NT2/D1 (cell line): ENCODE results near the gene BAD.

GRCh38 chr11:64081875-64082265 lies 46.1 kb downstream of the FLRT1 start:
- RRBS, 2 experiments, result 98 to 99% methylated on average over 7 of the region's 17 CpGs

- RRBS, 2 experiments, result no CpG with 5 or more reads among the region's 18 CpGs
These were observed 17.6 kb downstream of the MACROD1 start for GRCh38 chr11:64148152-64148820.

GRCh38 chr11:64237787-64237934 lies 3.2 kb upstream of the ENSG00000286264 start:
- RRBS, 2 experiments, result no CpG with 5 or more reads among the region's 1 CpG

DNA sequence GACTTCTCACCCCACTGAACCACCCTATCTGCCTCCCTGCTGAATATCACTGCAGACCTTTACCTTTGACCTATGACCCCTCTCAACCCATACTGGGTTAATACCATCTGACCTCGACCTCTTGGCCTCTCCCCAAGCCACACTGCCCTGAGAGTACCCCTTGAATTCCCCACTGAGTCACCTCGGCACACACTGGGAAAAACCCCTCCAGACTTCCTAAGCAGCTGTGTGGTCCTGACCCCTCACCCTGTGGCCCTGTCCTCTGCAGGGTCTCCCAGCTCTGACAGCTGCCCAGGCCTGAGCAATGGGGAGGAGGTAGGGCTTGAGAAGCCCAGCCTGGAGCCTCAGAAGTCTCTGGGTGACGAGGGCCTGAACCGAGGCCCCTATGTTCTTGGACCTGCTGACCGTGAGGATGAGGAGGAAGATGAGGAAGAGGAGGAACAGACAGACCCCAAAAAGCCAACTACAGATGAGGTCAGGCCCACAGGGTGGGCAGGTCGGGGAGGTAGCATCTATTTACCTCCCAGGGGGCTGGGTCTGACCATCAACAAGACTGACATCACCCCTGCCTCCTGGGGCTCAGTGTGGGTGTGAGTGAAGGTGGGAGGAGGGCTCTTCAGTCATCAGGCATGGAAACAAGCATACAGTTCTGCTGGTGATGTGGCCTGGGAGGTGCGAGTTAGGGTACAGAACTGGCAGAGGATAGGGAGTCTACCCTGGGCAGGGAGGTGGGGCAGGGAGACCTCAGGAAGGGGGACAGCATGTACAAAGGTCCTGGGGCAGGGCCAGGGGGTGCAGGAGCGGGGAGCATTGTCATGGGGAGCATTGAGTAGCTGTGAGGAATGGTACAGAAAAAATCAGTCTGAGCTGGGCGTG lies 8.7 kb downstream of the PLCB3 start:
- RRBS, 2 experiments, result no CpG with 5 or more reads among the region's 9 CpGs

- RRBS, 2 experiments, result no CpG with 5 or more reads among the region's 30 CpGs
These were observed 12.0 kb downstream of the PLCB3 start for GRCh38 chr11:64262986-64264016.

- RRBS, 2 experiments, result no CpG with 5 or more reads among the region's 13 CpGs
These were observed 16.0 kb downstream of the BAD start for GRCh38 chr11:64268435-64268924.

GRCh38 chr11:64284488-64284946 lies at the start of gene BAD:
TSS of gene BAD (minus strand) at chr11:64284665.
- RRBS, 2 experiments, result 2 to 3% methylated on average over 21 of the region's 31 CpGs

DNA sequence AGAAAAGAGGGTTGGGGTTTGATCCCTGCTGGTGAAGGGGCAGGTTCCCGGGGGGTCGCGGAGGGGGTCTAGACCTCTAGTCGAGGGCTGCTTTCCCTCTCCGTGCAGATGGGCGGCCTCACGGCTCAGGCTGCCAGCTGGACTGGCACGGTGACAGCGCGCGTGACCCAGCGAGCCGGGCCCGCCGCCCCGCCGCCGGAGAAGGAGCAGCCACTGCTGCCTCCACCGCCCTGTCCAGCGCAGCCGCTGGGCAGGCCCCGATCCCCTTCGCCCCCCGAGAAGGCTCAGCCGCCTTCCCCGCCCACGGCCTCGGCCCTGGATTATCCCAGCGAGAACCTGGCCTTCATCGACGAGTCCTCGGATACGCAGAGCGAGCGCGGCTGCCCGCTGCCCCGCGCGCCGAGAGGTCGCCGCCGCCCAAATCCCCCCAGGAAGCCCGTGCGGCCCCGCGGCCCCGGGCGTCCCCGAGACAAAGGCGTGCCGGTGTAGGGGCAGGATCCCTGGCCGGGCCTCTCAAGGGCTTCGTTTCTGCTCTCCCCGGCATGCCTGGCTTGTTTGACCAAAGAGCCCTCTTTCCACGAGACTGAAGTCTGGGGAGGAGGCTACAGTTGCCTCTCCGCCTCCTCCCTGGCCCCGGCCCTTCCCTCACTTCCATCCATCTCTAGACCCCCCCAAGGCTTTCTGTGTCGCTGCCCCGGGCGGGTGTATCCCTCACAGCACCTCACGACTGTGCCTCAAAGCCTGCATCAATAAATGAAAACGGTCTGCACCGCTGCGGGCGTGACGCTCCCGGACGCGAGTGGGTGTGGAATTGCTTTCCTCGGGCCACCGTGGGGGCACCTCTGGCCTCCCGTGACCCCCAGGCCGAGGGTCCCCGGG lies 681 bp upstream of the CATSPERZ start:
- RRBS, 2 experiments, result 11 to 20% methylated on average over 18 to 19 of the region's 76 CpGs

DNA sequence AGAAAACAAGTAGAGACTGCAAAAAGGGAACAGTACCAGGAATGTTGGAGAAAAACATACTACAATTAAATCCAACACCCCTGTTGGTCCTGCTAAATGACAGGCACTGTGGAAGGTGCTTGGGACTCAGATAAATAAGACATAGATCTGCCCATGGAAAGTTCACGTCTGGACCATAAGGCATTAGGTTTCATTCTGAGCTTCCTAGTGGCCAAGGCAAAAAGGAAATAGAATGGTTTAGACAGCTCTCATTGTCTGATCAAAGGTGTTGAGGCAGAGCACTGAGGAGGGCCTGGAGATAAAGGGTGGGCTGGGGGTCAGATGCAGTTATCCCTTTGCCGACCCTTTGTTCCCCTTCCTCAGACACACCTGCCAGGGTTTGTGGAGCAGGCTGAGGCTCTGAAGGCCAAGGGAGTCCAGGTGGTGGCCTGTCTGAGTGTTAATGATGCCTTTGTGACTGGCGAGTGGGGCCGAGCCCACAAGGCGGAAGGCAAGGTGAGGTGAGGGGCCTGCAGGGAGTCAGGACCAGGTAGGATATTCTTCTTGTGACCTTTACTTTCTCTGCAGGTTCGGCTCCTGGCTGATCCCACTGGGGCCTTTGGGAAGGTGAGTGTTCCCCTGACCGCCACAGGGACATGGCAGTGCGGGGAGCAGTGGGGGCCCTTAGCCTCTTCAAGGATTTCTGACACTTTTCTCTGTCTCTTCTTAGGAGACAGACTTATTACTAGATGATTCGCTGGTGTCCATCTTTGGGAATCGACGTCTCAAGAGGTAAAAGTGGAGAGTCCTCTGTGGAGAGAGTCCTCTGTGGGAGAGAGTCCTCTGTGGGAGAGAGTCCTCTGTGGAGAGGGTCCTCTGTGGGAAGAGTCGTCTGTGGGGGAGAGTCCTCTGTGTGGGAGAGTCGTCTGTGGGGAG lies 2.6 kb downstream of the PRDX5 start:
- RRBS, 2 experiments, result no CpG with 5 or more reads among the region's 13 CpGs

- RRBS, 2 experiments, result no CpG with 5 or more reads among the region's 9 CpGs
These were observed 4.9 kb upstream of the CCDC88B start for GRCh38 chr11:64335001-64335540.

DNA sequence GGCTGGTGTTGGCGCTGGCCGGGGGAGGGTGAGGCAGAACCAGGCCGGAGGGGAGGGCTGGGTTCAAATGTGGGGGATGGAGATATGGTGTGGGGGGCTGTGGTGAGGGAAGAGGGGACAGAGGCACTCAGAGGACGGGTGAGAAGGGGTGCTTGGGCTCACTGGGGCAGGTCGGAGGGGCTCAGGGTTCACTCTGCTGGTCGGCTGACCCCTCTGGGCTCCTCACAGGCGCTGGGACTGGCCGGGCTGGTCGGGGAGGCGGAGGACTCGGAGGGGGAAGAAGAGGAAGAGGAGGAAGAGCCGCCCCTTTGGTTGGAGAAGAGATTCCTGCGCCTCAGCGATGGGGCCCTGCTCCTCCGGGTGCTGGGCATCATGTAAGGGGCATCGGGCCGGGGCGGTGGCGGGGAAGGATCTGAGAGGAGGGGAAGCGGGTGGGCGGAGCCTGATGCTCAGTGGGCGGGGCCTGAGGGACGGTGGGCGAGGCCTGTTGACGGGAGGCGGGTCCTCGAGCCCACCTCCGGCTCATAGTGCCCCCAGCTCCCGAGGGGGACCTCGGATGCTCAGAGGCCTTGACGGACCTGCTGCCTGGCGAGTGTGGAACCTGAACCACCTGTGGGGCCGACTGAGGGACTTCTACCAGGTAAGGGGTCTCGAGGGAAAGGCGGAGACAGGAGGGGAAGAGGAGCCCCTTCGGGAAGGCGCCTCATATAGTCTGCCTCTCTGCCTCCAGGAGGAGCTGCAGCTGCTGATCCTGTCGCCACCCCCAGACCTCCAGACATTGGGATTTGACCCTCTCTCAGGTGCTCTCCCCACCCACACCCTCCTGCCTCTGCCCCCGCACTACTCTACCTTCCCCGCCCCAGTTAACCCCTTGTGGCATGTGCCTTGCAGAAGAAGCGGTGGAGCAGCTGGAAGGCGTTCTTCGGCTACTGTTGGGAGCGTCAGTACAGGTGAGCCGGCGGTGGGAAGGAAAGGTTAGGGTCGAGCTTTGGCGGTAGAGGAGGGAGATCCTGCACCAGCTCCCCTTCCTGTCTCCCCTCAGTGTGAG lies 699 bp downstream of the CCDC88B start:
- RRBS, 2 experiments, result 90 to 93% methylated on average over 4 to 7 of the region's 48 CpGs

DNA sequence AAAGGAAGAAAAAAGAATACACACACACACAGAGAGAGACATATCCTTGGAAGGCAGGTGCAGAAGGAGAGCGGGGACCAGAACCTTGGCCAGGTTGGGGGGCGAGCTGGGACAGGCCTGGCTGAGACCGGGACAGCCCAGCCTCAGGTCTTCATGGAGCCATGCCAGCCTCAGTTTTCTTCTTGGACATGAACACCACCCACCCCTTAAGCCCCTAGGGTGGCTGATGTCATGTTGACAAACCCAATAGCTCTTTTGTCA lies 21.9 kb upstream of the SLC22A11 start:
- RRBS, 2 experiments, result no CpG with 5 or more reads among the region's 3 CpGs

DNA sequence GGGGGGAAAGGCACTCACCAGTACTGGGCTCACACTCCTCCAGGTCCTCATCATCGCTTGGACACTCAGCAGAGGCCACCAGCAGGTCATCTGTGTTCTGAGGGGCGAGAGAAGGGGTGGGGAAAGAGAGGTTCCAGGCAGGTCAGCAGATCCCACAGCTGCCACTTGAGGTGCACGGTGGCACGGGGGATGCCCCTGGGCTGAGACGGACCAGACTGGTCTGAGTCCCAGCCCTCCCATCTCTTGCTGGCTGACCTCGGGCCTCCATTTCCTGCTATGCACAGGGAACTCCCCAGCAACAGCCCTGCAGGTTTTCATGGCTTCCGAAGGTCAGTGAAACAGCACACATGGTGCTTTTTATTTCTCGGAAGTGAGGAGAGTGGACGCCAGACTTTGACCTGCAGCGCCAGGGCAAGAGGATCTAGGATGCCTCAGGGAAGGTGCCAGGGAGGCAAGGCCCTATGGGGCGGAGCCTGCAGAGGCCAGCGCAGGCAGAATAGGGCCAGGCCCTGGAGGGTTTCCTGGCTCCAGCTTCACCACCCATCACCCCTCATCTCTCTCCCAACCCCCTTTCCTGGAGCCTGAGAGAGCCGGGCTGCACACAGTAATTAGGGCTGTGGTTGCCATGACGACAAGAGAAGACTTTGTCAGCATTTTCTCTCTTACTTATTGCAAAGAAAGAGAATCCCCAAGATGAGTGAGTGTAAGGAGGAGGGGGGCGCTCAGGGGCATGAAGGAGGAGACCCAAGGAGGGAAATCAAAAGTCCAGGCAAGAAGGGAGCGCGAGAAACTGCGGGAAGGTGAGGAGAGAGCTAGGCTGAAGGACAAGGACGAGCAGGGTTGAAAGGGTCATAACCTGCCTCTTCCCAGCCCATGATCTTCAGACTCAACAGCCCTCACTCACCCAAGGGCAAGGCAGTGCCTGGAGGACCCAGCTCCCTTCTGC lies 29.5 kb downstream of the SLC22A12 start:
- RRBS, 2 experiments, result no CpG with 5 or more reads among the region's 19 CpGs

DNA sequence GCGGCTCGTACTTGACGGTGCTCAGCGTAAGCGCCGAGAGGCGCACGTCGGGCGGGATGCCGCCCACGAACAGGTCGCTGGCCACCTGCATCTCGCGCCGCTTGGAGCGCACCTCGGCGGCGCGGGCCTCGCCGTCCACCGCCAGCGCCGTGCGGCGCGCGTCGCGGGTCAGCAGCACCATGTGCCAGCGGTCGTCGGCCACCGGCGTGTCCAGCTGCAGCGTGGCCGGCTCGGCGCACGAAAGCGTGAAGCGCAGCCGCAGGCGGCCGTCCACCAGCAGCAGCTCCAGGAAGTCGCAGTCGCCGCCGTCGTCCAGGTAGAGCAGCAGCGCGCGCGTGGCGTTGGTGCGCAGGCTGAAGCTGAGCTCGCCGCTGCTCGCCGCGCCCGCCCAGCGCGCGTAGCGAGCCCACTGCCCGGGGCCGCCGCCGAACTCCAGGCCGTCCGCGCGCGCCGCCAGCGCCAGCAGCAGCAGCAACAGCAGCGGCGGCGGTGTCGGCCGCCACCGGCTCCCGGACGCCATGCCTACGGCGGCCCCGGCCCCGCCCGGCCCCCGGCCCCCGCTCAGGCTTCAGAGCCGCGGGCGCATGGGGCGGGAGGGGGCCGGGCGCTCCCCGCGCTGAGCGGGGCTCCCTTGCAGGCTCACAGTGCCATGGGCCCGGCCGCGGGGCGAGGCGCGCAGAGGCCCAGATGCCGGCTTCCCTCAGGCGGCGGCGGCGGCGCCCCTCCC lies 9.7 kb downstream of the NRXN2 start:
- RRBS, 2 experiments, result 2 to 4% methylated on average over 33 of the region's 115 CpGs

GRCh38 chr11:64729676-64730120 lies 6.7 kb upstream of the NRXN2 start:
- RRBS, 2 experiments, result 20% methylated on average over 4 of the region's 15 CpGs; no CpG with 5 or more reads in 1 of the 2 experiments

GRCh38 chr11:64764931-64765214 lies 5.1 kb upstream of the PYGM start:
- RRBS, 2 experiments, result no CpG with 5 or more reads among the region's 7 CpGs

- RRBS, 2 experiments, result no CpG with 5 or more reads among the region's 11 CpGs
These were observed 5.4 kb downstream of the EHD1 start for GRCh38 chr11:64872741-64873641.

GRCh38 chr11:64901722-64902452 lies 15.1 kb downstream of the ATG2A start:
- RRBS, 2 experiments, result no CpG with 5 or more reads among the region's 25 CpGs

DNA sequence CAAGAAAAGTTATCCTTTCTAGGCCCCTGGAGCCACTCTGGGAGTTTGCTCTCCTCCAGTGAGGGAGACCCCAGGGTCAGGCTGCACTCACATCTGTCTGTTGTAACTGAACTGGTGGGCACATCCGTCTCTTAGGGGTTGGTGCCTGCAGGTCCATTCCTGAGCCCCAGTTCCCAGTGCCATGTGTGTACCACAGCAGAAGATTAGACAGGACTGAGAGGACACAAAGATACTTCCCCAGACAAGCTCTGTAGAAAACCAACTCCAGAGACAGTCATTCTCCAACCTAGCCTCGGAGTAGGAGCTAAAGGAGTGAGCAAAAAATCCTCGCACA lies 3.2 kb upstream of the ATG2A start:
- RRBS, 2 experiments, result no CpG with 5 or more reads among the region's 3 CpGs

DNA sequence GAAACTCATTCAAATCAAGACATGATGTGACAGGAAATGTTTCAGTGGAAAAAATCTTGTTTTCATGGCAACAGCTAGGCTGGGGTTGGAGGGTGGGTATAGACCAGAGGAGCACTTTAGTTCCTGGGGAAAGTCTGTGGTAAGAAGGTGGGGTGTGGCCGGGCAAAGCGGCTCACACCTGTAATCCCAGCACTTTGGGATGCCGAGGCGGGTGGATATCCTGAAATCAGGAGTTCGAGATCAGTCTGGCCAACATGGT lies 1.1 kb downstream of the MAJIN start:
- RRBS, 2 experiments, result no CpG with 5 or more reads among the region's 5 CpGs